ENCODE data around the gene STPG3.

DNA sequence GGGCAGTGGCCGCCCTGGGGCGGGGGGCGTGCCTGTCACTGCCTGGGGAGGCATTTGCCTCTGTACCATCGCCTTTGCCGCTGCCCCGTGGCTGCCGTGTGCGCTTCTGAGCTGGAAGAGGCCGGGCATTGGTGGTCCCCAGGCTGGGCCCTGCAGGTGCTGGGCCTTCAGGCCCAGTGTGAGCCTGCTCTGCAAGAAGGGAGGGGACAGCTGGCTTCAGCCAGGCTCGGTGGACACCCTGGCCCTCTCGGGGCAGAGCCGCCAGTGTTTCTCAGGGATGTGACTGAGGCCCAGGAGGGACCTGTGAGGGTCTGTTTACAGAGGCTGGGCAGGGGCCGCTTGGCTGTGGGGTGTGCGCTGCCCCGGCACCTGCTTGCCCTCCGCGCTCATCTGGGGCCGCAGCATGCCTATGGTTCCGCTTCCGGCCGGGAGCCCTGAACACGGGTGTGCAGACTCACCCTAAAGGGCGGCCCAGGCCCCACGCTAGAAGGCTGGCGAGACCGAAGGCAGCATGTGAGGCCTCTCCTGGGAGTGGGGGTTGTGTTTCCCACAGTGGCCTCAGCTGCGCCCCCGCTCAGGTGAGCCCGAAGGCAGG lies 1.6 kb upstream of the AJM1 start:
- CAGE, long polyA plus RNA, result no peak
- RRBS, result 73% methylated on average over 3 of the region's 29 CpGs

- CAGE, long polyA plus RNA, result no peak
- RRBS, result 50% methylated on average over 1 of the region's 24 CpGs
Measured at GRCh38 chr9:136841126-136842162, 834 bp upstream of the AJM1 start.

DNA sequence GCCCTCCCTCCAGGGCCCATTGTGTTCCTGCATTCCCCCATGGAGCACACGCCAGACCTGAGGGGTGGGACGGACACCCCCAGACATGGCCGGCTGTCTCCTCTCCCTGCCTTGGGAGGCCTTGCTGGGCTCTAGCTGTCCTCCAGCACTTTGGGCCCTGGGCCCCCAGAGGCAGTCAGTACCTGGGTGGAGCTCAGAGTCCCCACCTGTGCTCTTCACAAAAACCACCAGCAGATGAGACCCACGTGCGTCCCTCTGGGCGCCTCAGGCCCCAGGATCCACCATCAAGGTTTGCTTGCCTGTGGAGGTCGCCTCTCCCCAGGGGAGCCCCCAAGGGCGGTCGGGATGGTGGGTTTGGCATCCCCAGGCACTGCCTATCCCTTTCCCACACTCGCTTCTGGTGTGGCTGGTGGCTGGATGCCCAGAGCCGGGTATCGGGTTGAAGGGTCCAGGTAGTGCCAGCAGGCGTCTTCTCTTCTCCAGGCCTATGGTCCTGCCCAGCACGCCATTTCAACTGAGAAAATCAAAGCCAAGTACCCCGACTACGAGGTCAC lies 1.1 kb downstream of the PHPT1 start:
- CAGE, long polyA plus RNA, result no peak
- RRBS, result no CpG with 5 or more reads among the region's 16 CpGs

DNA sequence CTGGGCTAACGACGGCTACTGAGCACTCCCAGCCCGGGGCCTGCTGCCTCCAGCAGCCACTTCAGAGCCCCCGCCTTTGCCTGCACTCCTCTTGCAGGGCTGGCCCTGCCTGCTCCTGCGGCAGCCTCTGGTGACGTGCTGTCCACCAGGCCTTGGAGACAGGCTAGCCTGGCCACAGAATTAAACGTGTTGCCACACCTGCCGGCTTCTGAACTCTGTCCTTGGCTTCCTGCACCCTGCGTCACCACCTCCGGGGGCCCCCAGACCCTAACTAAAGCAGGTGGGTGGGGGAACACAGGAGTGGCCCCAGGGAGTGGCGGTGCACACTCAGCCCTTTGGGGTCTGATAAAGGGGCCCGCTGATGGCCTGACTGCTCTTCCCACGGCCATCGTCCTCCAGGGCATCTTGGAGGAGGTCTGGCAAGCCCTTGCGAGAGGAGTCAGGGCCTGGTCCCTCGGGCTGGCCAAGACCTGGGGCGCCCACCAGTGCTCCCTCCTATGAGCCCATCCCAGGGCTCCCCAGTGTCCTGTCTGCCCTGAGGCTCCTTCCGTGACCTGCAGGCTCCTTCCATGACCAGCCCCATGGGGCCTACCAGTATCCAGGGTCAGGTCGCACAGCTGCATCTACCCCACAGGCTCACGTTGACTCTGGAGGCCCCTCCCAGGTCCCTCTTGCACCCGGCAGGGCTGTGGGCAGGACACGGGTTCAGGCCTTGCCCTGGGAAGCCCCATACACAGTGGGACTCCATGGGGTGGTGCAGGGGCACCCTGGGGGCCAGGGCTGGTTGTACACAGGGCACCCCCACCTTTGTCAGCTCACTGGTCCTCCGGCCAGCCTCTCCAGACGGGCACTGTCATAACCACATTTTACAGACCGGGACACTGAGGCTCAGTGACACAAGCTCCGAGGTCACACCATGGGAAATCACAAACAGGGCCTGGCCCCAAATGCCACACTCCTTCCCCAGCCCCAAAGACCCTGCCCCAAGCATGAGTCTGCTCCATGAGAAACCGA lies 1.0 kb upstream of the MAMDC4 start:
- CAGE, long polyA plus RNA, result no peak
- RRBS, result no CpG with 5 or more reads among the region's 27 CpGs

- CAGE, long polyA plus RNA, result no peak
- RRBS, result no CpG with 5 or more reads among the region's 12 CpGs
Measured at GRCh38 chr9:136900821-136901426, 14.6 kb downstream of the TRAF2 start.

DNA sequence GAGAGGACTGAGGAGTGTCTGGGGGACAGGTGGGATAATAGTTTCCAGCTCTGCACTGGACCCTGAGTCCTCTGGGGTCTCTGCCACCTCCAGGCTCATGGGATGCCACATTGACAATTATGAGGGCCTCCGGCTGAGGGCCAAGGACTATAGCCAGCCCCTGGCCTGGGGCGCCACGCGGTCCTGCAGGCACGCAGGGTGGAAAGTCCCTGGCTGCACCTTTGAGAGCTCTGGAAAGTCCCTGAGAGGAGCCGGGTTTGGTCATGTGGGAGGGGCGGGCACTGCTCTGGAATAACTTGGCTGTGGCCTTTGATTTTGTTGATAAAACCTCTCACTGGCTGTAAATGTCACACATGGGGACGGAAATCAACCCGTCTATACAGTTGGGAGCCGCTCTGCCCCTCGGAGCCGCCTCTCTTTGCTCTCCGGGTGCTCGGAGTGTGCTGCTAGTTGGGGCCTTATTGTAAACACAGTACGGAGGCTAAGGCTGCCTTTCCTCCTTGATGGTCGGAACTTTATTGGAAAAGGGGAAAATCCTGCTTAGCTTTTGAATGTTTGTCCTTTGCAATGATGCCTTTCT lies 16.1 kb downstream of the TRAF2 start:
- CAGE, long polyA plus RNA, result no peak
- RRBS, result no CpG with 5 or more reads among the region's 16 CpGs

DNA sequence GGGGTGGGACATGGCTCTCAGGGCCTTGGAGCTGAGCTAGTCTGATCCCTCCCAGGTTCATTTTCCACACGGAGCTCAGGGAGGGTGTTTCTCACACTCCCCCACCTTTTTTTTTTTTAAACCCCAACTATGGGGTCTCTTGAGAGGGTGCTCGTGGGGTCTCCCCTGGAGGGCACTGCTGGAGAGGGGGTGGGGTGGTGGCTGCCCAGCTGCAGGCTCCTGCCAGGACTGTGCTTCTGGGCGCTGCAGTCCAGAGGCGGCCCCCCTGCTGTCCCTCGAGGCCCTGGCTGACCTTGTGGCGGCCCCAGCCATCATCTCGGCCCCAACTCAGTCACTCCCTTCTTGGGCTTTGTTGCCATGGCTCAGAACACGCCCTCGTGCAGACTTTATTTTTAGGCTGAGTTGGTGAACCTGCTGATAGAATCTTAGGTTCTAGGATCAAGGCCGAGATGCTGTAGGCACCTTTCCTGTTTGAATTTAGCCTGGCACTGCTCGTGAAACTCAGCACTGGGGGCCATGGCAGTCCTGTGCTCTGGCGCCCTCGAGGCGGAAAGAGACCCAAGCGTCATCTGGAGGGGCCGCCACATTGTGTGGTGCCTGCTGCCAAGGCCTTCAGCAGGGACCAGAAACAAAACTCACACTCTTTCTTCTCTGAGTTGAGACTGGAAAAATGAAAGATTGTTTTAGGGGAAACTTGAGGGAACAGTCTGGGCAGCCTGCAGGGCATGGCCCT lies 22.8 kb downstream of the FBXW5 start:
- CAGE, long polyA plus RNA, result no peak
- RRBS, result no CpG with 5 or more reads among the region's 16 CpGs

DNA sequence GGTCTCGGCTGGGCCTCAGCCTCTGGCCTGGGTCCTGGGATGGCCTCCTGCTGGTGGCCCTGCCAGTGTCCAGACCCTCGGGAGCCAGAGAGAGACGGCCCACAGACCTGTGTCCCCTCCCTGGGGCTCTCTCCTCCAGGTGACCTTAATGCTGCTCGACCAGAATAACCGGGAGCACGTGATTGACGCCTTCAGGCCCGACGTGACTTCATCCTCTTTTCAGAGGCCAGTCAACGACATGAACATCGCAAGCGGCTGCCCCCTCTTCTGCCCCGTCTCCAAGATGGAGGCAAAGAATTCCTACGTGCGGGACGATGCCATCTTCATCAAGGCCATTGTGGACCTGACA lies 19.0 kb downstream of the FBXW5 start:
- CAGE, long polyA plus RNA, result no peak
- RRBS, result no CpG with 5 or more reads among the region's 16 CpGs

DNA sequence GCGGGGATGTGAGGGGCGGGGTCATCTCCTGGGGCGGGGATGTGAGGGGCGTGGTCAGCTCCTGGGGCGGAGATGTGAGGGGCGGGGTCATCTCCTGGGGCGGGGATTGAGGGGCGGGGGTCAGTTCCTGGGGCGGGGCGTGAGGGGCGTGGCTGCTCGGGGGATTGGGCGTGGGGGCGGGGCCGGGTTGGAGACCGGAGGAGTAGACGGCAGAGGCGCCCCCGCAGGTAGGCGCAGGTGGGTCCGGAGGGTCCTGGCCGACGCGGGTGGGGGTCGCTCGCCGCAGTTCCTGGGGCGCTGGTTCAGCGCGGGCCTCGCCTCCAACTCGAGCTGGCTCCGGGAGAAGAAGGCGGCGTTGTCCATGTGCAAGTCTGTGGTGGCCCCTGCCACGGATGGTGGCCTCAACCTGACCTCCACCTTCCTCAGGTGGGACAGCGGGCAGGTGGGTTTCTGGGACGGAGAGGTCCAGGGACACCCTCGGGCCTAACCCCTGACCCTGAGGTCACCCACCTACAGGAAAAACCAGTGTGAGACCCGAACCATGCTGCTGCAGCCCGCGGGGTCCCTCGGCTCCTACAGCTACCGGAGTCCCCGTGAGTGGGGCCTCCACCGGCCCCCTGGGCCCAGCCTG lies 1.5 kb downstream of the PTGDS start:
- CAGE, long polyA plus RNA, result no peak
- RRBS, result 33% methylated on average over 16 of the region's 46 CpGs

DNA sequence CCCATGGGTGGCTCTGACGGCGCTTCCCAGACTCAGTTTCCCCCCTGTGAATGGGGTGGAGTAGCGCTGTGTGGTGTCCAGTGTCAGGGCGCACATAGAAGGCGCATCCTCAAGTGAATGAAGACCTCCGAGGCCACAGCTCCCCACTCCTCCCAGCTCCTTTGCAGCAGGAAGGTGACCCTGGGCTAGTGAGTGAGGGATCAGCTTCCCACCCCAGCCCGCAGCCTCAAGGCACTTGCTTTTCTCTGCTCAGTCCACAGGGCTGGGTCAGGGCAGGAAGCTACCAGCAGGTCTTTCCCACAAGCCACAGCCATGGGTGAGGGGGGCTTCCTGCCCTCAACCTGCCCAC lies 950 bp upstream of the ABCA2 start:
- CAGE, long polyA plus RNA, result no peak
- RRBS, result no CpG with 5 or more reads among the region's 7 CpGs

DNA sequence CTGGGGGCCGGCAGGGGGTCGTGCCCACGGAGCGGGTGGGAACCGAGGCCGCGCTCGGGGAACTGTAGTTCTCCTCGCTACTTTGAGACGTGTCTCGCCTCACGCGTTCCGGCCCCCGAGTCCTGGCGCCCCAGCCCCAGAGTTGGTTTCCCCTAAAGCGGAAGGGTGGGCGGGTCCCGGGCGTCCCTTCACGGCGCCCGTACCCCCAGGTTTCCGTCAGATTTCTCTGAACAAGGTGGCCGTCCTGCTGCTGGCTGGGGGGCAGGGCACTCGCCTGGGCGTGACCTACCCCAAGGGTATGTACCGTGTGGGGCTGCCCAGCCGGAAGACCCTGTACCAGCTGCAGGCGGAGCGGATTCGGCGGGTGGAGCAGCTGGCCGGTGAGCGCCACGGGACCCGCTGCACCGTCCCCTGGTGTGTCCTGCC lies 537 bp downstream of the UAP1L1 start:
- CAGE, long polyA plus RNA, result no peak
- RRBS, result 6% methylated on average over 25 of the region's 38 CpGs

- CAGE, long polyA plus RNA, result no peak
- RRBS, result 2% methylated on average over 3 of the region's 20 CpGs
Measured at GRCh38 chr9:137129422-137129601, 9.6 kb upstream of the GRIN1 start.

DNA sequence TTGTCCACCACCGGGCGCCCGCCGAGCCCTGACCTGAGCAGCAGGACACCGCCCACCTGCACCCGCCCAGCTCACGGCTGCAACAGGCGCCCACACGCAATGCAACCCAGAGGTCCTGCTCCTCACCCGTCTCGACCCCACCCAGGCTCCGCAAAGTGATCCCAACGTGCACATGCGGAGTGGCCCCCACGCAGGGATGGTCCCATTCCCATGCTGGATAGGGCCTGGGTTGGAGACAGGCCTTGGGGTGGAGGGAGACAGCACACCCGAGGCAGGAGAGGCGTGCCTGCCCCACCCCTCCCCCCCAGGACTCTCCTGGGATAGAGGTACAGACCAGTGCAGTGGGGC lies 345 bp upstream of the LRRC26 start:
- CAGE, long polyA plus RNA, result no peak
- RRBS, result 0% methylated on average over 1 of the region's 17 CpGs

DNA sequence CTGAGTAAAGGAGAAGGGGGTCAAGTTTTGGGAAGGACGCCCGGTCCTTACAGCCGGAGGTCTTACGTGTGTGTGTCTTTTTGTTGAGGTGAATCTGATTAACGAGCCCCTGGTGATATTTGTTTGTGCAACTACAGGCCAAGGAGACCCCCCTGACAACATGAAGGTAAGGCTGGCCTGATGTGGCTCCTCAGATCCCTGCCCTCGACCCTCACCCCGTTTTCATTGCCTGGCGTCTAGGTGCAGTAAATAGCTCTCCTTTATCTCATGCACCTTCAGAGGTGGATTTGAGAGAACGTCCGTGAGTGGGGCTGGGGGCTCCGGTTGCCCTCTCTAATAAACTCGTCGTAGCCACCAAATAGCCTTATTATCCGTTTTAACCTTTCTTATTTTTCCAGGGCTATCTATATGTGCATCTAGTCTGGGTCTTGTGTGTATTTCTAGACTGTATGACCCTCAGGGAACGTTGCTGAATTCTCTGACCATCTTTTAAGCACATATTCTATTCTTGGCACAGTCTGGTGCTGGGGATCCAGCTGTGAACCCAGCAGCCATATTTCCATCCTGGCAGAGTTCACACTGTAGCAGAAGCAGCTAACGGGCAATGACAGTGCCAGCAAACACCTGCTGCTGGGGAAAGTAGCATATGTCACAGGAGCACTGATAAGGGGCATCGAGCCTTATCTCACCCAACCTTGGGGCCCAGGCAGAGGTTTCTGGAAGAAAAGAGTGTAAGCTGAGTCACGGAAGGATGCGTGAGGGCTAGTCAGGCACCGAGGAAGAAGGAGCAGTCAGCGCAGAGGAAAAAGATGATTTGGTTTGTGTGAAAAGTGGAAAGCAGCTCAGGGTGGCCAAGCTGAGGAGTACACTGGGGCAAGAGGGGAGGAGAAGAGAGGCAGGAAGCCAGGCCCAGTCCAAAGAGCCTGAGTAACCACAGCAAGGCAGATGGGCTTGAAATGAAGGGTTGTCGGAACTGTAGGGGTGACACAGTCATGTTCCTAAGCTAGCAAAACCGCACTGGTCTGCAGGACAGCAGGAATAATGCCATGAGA lies 970 bp downstream of the NDOR1 start:
- CAGE, long polyA plus RNA, result no peak
- RRBS, result no CpG with 5 or more reads among the region's 23 CpGs

DNA sequence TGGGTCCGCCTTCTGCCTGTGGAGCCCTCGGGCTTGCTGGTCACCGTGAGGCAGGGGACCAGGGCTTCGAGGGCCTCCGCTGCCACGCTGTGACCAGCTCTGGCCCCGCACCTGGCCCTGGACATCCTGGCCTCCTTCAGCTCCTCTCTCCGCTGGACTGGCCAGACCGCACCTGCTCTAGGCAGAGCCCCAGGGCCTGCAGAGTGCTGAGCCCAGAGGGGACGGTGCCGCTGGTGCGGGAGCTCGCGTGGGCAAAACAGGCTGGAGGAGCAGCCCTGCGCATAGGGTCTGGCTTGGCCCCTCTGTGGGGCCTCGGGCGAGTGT lies 828 bp upstream of the RNF208 start:
- CAGE, long polyA plus RNA, result no peak
- RRBS, result 7% methylated on average over 1 of the region's 17 CpGs

- CAGE, long polyA plus RNA, result no peak
- RRBS, result no CpG with 5 or more reads among the region's 17 CpGs
Measured at GRCh38 chr9:137243373-137243876, 2.3 kb downstream of the TUBB4B start.

DNA sequence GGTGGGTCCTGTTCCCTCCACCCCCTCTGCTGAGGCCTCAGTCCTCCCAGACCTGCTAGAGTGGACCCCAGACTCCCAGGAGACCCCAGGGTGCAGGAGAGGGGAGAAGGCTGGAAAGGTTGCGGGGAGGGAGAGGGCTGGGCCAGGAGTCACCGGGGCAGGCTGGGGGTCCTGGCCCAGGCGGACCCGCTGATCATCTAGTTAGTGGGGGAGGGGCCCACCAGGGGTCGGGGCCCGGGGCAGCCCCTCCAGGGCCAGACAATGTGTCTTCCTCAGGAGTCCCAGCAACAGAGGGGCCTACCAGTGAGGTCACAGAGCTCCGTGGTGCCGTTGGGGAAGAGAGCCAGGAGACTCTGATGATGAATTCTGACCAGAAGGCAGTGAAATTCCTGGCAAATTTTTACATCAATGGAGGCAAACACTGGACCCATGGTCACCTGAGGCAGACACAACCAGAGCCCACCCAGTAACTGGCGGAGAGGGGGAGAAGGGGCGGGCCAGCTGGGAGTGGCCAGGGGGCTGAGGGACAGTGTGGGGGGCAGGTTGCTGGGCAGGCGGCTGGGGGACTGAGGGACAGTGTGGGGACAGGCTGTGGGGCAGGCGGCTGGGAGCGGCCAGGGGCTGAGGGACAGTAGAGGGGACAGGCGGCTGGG lies at the start of gene STPG3:
Gene STPG3 (plus strand): TSS at position 356 of the 653 bp plus-strand sequence.
- CAGE, long polyA plus RNA, result no peak
- RRBS, result 39% methylated on average over 5 of the region's 14 CpGs

- CAGE, long polyA plus RNA, result no peak
- RRBS, result no CpG with 5 or more reads among the region's 34 CpGs
Measured at GRCh38 chr9:137305973-137306867, 4.1 kb upstream of the NRARP start.

DNA sequence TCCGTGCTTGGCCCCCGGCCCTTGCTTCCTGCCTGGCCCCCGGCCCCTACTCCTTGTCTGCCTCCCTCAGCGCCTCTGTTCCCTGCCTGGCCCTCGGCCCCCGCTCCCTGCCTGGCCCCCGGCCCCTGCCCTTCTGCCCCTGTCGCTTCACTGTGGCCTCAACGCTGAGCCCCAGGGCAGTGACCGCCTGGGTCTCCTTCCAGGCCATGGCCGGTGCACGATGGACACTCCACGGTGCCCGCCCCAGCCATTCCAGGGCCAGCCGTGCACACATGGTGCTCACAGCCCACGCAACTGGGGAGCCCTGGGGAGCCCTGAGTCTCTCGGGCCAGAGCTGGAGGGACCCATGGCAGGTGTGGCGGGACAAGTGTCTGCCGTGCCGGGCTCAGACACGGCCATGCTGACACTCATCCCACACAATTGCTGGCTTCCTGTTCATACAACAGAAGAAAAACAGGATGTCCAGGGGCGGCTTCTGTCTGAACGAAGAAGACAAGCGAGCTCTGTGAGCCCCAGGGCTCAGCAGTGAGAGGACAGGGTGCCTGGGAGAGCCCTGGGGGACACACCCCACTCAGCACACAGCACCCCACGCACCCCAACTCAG lies 35.8 kb downstream of the EXD3 start:
- CAGE, long polyA plus RNA, result no peak
- RRBS, result 50% methylated on average over 6 of the region's 25 CpGs

GRCh38 chr9:137433107-137434076 lies 7.8 kb downstream of the ENTPD8 start:
- CAGE, long polyA plus RNA, result no peak
- RRBS, result 73% methylated on average over 2 of the region's 33 CpGs

Data from AG04450 (cell line).